ENCODE data around the gene MED7.

- PRO-cap = no peak
Measured at GRCh38 chr5:151483106-151483793, 35.8 kb downstream of the SLC36A1 start.

- PRO-cap = no peak
Measured at GRCh38 chr5:151620139-151620415, 28.9 kb upstream of the FAT2 start.

- PRO-cap = no peak
Measured at GRCh38 chr5:151683700-151684681, 2.7 kb downstream of the SPARC start.

GRCh38 chr5:151755139-151755758 lies 3.2 kb downstream of the ATOX1 start:
- PRO-cap = no peak

DNA sequence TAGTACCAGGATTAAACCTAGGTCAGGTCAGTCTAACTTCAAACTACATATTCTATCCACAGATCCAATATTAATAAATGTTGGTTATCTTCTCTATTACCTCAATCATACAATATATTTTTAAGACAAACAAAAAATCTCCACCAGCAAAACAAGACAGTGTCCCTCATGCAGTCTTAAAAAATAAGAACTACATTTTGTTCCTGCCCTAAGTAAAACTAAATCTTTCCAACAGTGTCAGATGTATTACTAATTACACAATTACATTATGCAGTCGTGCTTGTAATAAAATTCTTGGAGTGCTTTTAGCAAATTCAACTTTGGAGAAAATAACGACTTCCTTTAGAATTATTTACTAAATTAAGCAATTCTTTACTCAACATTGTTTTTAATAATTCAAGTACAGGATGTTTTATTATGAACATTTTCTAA lies 138.1 kb downstream of the FAM114A2 start:
- PRO-cap = no peak

GRCh38 chr5:153969894-153970250 lies 68.8 kb downstream of the FAM114A2 start:
- PRO-cap = no peak

GRCh38 chr5:154002076-154002518 lies 36.6 kb downstream of the FAM114A2 start:
- PRO-cap = no peak

GRCh38 chr5:154191519-154192423 lies 1.2 kb downstream of the GALNT10 start:
- PRO-cap = no peak

- PRO-cap = no peak
Measured at GRCh38 chr5:154196801-154197972, 6.7 kb downstream of the GALNT10 start.

DNA sequence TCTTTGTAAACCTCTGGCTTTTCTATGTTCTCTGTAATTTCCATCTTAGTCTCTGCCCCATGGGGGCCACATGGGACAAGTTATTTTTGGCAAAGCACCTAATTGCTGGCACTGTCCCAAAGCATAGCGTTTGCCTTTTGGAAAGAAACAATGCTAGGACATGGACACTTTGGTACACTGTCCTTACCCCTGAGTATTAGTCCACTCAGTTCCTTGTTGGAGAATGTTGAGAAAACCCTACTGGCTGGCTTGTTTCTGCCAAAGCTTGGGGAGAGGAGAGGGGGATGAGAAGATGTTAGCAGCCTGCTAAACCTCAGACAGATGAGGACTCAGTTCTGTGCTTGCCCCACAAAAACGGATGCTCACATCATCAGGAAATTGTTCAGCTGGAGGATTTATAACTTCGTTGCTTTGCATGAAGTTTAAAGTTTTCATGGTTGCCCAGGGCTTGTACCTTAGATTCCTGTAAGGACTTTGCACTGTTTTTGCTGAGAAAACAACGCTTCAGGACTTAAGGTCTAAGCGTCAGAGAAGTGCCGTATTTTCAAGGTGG lies 13.7 kb downstream of the SAP30L start:
- PRO-cap = no peak

DNA sequence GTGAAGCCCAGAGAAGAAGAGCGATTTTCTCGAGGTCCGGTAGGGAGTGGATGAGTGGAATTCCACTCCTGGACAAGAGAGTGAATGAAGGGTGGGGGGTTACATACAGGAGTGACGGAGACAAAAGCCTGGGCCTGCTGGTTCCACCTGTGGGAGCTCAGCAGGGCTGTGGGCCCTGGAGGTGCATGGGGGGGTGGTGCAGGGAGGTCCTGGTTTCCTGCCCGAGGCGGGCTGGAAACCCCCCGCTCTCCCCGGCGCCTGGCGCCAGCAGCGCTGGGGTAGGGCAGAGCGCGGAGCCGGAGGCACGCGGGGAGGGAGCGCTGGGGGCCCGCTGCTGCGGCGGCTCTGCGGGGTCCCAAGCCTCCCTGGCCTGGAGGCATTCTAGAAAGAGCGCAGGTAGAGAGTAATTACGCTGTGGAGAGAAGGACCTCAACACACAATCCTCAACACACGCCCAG lies 1.8 kb upstream of the HAND1 start:
- PRO-cap = no peak

DNA sequence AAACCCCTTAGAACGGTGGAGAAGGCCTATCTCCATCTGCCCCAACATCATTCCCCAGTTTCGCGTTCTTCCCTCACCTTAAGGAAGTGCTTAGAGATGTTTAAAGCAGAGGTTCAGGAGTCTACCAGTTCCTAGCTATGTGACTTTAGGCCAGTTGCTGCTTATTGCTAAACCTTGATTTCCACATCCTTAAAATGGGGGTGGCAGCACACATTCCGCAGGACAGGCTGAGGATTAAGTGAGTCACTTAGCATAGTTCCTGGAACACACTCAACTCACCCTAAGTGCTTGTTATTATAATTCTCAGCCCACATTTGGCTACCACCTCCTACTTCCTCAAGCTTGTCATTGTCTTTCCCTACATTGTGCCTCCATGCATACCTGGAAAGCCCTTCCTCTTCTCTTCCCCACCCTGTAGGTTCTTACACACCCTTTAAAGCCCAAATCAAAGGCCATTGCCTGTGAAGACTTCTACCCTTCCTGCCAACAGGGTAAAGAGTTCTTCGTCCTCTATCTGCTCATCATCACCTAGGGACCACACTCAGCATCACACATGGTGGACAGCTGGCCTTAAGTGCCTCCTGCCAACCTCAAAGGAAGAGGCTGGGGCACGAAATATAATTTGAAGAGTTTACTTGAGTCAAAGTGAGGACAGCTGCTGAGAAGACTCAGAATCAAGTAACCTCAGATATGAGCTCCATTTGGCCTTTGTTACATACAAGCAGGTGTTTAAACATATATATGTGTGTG lies 62.9 kb upstream of the LARP1 start:
- PRO-cap = no peak

GRCh38 chr5:154801840-154802941 lies 47.0 kb downstream of the LARP1 start:
- PRO-cap = no peak

DNA sequence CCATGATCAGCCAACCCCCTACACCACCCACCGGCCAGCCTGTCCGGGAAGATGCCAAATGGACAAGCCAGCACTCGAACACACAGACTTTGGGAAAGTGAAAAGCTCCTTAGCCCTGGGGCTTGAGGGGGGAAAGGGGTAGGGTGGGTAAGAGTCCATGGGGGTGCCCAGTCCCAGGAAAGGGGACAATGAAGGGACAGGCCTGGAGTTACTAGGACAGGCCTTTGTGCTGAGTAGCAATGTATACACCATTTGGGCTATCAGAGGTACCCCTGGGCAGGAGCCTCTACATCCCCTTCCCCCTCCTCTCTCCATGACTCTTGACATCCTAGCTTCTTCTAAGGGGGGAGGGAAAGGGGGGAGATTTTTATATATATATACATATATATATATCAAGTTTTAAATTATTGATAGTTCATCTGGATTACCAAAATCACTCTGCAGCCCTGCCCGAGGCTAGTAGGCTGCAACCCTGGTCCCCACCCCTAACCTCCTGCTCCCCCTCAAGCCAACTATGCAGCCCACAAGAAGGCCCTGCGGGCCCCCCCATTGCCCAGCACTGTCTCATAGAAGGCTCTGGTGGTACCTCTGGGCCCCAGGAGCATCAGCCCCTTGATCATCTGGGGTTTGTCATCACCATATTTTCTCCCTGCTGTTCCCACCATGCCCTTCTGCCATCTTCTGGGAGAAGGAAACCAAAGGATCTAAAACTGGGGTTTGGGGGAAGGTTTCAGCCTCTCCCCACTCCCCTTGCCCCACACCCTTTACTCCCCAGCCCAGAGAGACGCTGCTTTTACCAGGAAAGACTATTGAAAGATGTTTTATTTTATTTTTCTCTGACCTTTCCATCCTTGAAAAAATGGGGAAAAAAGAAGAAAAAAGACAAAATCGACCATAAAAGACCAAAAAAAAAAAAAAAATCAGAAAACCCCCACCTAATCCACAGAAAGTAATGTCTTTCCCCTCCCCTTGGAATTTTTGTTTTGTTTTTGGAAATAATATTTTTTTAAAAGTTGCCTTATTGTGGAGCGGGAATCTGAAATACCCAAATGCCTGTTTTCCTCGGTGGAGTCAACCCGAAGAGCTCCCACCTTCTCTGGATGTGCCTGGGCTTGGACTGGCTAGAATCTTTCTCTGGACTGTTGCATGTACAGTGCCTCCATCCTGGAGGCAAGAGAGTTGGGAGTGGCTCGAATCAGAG lies 36.0 kb downstream of the FAXDC2 start:
- PRO-cap = no peak

DNA sequence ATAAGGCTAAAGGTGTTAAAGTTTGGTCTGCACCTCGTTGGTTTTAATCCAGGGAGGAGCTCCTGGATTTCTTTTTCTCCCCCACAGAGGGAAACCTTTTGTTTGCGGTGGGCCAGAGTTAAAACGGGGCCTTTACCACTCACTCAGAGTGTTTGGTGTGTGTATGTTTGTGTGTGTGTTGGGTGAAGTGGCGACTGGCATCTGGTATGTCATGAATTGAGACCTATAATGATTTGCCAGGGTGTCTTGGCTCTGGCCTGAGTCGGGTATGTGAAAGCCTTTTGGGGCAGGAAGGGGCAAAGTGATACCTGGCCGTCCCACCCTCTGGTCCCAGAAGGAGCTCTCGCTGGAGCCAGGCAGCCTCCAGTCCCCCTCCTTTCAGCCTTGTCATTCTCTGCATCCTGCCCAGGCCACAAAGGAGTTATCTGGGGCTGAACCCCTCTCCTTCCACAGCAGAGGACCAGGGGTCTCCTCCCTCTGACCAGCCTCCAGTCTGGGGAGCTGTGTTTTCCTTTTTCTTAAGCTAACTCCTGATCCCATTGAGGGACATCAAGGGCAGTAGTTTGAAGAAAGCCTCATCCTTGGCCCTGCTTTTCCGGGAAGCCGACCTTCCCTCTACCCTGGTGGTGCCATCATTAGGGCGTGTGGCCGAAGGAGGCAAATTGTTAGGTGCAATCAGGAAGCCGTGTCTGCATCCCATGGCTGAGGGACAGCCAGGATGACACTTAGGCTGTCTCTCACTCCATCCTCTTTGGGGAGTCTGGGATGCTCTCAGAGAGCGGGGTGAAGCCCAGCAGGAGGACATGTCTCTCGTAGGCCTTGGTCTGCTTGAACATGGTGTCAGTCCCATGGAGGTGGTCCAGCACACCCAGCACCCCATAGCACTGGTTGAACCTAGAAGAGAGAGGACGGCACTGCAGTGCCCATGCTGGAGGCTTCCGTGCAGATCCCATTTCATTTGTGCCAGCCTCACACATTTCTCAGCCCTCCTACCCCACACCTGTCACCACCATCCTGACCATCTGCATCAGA lies 30.5 kb downstream of the FAXDC2 start:
- PRO-cap = no peak

DNA sequence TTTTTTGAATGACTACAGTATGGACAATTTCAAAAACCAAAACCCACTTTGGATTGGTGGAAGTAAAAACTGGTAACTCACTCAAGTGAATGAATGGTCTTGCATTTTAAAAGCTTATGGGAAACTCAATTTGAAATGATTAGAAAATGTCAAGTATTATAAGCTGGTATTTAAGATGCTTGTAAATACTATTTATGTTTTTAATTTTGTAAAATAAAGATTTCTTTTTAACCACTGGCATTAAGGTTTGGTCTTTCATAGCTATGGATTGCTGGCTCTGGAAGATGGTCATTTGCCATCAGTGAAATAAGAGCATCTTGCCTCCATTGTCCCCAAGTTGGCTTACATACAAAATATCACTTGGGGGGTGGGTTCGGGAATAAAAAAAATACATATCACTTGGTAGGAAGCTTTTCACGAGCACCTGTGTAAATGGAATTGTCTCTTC lies 18.1 kb downstream of the CNOT8 start:
- PRO-cap = no peak

DNA sequence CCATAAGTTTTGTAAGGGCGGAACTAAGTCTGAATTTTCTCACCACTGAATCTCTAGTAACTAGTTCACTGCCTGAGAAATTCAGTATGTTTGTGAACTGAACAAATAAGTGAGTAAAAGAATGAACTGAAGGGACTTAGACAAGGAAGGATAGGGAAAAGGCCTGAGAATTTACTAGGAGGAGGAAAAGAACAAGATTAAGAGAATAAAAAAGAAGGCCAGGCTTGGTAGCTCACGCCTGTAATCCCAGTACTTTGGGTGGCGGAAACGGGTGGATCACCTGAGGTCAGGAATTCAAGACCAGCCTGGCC lies 122.3 kb downstream of the SGCD start:
- PRO-cap = no peak

DNA sequence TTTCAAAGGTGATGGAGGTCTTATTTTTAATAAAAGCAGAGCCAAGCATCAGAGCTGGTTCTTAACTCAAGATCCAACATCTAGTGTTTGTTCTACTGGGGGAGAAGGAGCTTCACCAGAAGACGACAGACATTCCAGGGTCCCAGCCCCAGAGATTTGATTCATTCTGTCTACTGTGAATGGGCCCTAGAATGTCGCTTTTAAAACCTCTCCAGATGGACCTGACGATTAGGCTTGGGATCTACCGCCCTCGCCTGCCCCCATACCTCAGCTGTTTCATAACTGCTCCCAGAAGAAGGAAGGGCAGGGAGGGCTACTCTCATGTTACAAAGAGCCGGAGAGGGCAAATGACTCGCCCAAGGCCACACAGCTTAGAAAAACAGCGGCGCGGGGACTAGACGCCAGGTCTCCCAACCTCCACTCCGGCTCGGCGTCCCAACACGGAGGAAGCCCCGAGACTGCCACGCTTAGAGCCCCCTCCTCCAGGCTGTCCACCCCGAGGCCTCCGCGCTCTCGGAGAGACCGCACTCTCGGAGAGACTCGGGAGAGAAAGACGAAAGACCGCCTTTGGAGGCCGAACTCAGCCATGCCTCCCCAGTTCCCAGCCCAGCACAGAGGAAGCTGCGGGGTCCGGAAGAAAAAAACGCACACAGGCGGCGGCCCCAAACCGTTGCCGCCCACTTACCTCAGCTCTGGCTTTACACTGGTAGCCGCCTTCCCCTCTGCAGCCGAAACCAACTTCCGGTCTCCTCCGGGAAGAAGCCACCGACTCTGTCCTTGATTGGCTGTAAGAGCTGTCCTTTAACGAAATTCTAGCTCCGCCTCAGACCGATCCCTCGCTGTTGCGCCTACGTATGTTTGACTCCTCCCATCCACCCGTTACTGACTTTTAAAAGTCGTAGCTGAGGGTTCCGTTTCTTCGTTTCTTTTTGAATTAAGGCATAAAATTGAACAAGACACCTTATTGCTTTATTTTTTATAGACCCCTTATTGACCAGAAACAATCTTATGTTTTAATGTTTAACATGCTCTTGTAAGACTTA lies at the start of gene MED7:
TSS of gene MED7 (minus strand) at position 731 of the 1,043 bp plus-strand sequence.
- PRO-cap = bidirectional peak, plus-strand start at position 374 of the sequence, minus-strand start at position 273 of the sequence; bidirectional peak, plus-strand start at position 420 of the sequence, minus-strand start at position 442 of the sequence; bidirectional peak, plus-strand start at position 882 of the sequence, minus-strand start at position 694 of the sequence

DNA sequence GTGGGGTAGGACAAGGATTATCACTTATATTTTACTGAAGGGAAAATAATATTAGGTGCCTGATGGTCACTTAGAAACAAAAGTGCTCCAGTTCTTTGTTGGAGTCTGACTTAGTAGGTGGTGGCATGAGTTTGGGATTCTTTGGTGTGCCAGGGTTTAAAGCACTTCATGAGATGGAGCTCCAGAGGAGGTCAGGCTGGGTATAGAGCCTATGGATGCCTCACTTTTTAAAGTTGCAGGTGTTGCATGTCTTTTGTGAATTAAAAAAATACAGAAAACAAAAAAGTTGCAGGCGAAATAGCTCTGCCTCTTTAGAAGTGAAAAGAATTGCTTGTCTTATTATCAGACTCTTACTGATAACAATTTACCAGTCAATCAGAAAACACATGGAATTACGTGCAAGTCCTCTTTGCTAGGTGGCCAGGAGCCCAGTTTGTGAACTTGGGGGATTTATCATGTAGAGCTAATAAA lies 1.6 kb downstream of the ITK start:
- PRO-cap = no peak

DNA sequence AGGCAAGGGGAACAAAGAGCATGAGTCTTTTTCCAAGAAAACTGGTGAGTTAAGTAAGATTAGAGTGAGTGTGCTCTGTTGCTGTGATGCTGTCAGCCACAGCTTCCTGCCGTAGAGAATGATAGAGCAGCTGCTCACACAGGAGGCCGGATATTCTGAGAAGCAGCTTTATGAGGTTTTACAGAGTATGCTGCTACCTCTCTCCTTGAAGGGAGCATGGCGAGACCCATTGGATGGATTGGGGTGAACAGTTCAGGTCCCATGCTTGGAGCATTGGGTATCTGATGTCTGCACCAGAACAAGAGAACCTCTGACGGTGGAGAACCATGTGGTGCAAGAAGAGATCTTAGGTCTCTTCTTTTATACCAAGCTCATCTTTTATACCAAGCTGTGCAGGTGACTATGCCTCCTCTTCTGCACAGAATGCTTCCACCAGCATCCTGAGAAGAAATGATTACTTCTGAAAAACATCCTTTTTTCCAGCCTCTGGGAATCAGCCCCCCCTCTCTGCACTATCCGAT lies 12.7 kb upstream of the CYFIP2 start:
- PRO-cap = no peak